M059J (cell line): ENCODE results near the gene KRT73.

DNA sequence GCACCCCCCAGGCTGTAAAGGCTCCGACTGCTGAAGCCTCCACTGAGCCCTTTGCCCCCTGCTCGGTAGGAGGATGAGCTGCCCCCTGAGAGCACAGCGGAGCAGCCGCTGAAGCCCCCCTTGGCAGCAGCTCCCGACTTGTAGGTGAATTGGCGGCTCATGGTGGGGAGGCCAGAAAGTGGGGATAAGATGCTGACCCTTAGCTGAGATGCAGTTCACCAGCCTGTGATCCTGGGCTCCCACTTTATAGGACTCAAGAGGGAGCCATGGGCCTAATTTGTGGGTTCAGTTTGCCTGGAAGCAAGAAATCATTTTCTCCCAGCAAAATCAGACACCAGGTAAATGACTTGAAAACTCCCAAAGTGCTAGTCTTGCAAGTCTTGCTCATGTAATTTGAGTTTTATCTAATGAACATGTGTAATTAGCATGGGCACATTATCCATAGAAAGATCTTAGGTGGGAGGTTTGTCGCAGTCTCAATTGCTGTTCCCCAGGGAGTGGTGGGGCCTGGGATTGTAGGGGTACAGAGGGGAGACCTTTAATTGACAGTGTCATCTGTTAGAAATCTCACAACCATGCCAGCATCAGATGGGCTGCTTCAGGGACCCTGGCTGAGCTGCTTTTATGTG, at the start of gene KRT73:
Gene KRT73 (minus strand): TSS at position 196 of the 629 bp plus-strand sequence.
- RAMPAGE, long total RNA, result no peak

DNA sequence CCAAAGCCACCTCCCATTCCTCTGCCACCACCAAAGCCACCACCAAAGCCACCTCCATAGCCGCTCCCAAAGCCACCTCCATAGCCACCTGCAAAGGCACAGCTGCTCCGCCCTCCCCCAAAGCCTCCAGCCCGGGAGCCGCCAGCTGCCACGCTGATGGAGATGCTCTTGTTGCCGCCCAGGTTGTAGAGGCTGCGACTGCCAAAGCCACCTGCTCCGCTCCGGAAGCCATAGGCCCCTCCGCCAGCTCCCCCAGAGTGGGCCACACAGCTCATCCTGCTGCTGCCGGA, 288 bp downstream of the KRT3 start:
- RAMPAGE, long total RNA, result no peak

DNA sequence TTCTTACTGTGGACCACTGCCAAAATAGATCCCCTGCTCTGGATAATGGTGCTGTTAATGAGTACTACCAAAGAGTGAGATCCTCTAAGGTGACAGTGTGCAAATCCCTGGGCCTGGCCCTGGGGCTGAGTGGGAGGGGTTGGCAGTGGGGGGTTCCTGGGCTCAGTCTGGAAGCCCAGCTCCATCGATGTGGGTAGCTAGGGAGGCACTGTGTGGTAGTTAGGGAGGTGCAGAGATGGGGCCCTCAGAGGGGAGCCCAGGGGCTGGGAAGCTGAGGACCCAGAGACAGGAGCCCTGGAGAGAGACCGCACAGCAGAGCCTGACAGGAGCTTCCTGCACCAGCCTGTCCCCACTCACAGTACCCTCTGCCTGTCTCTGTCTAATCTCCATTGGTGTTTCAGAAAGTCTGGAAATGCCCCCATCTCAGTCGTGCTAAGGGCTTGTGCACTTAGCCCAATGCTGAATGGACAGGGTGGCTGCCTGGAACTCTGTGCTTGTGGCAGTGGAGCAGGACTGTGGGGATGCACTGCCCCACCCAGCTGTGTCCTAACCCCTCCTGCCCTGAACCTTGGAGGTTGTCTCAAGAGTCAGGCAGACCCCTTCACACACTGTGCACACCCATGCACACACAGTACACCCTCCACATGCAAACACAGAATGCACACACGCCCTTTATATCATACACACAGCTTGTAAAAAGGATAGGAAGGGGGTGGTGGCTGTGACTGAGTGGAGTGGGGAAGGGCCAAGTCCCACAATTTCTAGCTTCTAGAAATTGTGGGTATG, 8.9 kb downstream of the KRT8 start:
- RAMPAGE, long total RNA, result no peak

GRCh38 chr12:52912885-52913893, 8.3 kb upstream of the KRT8 start:
- RAMPAGE, long total RNA, result no peak

DNA sequence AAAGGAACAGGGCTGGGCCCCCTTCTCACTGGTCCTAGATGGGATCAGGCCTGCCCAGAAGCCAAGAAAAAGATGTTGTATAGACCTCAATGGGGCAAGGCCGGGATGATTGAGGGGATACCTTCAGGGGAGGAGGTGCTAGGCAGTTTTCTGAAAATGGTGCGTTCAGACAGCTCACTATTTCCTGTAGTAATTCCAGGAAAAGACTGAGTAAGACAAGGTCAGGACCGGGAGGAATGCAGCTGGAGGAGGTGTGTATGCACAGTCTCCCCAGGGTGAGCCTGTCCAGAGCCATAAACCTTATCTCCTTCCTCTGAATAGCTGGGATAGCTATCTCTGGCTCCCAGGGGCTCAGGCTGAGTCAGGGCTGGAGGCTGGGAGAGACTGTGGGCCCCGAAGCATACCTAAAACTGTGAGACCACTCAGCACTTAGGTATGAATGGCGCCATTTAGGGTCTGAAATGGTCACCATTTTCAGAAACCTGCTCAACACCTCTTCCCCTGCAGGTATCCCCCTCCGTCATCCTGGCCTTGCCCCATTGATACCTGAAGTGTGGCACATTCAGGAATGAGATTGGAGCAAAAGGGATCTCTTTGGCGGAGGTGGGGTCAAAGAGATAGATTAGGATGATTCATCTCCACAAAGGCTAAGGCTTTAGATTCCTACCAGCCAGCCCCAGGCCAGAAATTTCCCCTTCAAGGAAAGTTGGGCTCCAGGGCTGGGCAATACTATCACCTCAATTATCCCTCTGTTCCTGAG, 20.3 kb upstream of the KRT8 start:
- RAMPAGE, long total RNA, result no peak

DNA sequence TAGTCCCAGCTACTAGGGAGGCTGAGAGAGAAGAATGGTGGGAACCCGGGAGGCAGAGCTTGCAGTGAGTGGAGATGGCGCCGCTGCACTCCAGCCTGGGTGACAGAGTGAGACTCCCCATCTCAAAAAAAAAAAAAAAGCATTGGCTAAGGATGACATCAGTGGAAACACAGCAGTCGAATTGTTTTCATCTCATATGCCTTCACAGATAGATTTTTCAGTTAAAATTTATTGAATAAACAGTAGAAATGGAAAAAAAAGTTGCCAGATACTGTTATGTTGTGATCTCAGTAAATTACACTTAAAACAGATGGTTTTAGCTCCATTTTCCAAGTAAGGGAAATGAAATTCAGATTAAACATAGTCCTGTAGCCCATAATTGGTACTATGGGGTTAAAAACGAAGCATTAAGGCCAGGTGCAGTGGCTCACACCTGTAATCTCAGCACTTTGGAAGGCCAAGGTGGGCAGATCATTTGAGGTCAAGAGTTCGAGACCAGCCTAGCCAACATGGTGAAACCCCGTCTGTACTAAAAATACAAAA, 21.4 kb upstream of the TNS2 start:
- RAMPAGE, long total RNA, result no peak

DNA sequence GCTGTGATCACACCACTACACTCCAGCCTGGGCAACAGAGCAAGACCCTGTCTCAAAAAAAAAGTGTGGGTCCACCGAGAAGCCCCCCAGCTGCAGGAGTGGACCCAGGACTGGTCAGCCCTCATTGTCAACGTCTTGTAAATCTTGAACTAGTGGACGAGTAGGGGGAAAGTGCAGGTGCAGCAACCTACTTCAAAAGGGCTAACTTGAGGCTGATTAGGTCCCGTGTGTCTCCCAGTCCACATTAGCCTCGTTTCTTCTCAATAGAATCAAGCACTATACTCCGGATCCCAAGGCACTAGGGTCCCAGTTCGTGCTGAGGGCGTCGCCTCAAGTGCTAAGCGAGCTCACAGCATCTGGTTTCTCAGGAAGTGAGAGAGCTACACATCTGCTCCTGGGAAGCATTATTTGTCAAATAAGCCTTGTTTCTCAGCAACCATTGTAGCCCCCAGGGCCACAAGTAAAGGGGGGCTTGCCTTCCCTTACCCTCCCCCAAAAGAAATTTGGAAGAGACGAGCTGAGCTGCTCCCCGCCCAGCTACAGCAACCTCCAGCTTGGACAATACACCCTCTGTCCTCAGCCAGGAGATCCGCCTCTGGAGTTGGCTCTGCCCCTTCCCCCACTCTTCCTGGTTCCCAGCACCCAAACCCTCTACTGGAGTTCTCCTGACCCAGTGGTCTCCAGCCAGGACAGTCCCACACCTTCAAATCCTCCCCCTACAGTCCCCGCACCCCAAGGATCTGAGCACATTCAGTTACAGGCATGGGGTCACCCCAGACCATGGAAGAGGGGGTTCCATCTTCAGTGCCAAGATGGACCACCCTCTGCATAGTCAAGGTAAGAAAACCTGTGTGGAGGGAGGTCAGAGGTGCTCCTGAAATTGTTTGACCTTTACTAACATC, 5.8 kb upstream of the TNS2 start:
- RAMPAGE, long total RNA, result no peak

DNA sequence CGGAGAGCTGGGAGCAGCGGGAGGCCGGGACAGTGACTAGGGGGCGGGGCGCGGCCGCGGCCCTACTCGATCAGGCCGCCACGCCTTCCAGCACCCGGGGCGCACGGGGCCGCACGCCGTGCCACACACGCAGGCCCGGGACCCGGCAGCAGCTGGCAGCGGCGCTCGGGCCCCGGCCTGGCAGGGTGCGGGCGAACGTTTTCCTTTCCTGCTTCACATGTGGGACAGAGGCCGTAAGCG, 2.4 kb upstream of the TNS2 start:
- RAMPAGE, long total RNA, result no peak

DNA sequence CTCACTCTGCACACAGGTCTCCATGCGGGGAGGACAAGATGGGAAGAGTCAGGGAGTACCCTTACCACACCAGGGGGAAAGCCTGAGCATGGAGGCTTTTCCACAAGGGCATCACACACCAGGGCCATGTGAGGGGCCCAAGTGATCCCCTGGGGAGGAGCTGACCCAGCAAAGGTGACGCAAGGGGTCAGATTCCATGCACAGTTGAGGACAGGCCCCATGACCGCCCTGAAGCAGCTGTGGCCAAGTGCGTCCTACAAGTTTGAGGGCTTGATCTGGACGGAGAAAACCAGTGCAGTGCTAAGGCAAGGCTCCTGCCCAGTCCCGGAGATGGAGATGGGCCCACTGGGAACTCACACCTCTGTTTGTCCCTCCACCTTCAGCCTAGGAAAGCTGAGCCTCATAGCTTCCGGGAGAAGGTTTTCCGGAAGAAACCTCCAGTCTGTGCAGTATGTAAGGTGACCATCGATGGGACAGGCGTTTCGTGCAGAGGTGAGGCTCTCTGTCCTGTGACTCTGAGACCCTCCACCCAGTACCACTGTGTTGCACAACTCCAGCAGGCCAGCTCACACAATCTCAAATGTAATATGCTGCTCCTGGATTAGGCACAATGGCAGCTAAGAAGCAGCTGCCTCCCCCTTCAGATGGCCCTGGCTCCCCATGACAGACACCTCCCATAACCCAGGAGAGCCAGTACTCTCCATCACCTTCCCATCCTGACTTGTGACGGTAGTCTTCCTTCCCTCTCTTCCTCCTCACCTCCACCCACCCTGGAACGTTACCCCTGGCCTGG, 1.8 kb downstream of the TNS2 start:
- RAMPAGE, long total RNA, result no peak

DNA sequence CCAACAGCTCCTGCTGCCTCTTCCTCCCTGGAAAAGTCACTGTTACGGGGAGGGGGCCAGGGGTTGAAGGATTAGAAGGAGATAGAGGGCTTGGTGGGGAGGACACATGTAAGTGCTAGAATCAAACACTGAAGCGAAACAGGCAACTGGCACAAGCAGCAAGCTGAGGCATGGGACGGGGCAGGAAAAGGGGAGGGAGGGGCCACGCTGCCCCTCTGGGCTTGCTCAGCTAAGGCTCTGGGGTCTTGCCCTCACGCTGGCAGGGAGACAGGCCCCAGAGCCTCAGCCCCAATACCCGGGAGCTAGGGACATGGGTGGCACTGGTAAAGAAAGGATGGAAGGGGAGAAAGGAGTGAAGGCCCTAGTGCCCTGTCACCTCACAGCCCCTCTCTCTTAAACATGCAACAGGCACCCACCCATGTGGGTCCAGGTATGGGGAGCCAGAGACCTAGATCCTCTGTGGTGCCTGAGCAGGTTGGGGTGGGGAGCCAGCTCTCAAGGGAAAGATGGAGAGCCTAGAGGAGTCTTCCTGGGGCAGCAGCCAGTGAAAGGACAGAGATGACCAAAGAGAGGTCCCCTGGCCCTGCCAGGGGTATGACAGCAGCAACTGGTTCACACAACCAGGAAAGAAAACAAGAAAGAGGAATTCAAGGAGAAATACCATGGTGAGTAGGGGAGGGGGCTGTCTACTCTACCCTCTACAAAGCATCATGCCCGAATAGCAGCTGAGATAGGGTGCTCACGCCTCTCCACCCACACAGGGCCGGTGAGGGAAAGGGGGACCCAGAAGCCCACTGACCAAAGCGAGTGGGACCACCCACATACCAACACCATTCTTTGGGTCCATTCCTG, 14.2 kb downstream of the SPRYD3 start:
- RAMPAGE, long total RNA, result no peak

DNA sequence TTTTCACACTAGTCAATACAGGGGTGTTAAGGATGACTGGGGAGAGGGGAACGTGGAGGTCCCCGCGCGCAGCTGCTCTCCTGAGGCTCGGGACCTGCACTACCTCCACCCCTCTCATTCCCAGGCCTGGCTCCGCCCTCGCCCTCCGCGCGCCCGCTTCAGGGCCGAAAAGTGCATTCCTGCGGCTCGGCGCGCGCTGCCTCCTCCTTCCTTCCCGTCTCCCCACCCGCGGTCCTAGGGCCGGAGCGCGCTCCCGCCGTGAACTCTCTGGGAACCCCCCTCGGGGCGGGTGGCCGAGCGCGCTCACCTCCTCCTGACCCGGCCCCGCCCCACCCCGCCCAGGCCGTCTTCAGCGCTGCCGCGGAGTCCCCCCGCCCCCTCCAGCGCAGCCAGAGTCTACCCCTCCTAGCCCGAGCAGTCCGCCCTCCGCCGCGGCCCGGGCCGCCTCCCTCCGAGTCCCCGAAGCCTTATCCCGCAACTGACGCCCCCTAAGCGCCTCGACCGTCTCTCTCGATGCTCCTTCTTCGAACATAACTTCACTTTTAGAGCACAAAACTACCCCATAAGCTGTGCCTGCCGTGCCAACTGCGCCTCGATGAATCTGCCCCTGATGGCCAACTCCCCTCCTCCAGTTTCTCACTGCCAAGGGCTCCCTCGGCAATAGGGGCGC, 11.1 kb downstream of the RARG start:
- RAMPAGE, long total RNA, result no peak

GRCh38 chr12:53232841-53233268, 846 bp upstream of the RARG start:
- RAMPAGE, long total RNA, result no peak

- RAMPAGE, long total RNA, result no peak
Observed at GRCh38 chr12:53279444-53279887, 11.4 kb downstream of the ESPL1 start.

DNA sequence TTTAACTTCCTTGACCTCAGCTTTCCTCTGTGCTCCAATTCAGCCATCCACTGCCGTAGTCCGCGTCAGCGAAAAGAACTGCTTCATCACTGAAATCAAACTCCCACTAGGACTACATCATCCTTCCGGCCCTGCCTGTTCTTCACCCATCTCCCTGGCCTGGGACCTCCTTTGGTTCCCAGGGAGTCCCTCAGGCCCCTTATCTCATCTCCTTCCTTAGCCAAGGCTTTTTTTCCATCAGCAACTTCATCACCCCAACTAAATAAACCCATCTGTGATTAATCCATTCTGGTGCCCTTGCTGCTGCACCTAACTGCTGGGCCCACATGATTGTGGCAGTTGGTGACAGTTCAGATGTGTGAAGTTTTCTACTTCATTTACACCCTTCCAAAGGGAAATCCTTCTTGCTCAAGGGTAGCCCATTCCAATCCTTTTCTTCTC, 810 bp downstream of the MYG1 start:
- RAMPAGE, long total RNA, result no peak

DNA sequence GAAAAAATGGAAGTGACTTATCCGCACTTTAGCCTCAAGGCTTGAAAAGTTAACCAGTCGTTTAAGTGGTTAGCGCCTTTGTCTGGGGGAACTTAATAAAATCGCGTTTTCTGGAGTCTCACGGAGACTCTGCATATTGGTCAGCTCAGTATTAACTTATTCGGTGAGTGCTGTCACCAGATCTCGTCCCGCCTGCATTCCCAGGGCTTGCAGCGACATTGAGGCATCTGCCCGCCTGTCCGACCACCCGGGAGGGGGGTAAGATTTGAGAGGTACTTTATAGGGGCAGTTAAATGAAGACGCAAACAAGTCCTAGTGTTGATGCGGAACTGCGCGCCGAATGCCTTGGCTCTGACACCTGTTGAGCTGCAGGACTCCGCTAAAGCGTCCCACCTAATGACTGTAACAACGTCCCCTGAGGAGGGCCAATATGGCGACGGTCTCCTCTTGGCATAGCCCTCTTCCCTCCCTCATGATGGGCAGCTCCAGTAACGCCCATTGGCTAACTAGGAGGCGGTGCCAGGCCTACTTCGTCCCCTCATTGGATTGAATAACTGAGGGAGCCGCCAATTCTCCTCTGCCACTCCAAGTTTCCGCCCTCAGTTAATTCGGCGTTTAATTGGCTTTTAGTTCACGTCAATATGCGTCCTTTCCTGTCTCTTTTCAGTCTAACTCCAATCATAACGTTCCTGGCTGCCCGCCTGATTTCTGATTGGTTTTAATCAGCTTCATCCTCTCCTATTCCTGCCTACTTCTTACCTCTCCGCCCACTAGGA, 764 bp upstream of the SP1 start:
- RAMPAGE, long total RNA, result no peak

DNA sequence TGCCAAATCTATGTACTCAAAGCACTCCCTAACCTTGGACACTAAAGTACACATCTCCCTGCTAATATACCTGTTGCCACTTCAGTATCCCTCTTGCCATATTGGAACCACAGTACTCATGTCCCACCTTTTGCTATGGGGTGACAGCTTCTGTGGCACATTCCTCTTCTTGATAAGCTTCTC, 16.1 kb downstream of the MAP3K12 start:
- RAMPAGE, long total RNA, result no peak

- RAMPAGE, long total RNA, result no peak
Observed at GRCh38 chr12:53561325-53562233, 54.3 kb upstream of the NPFF start.

GRCh38 chr12:53658677-53659414, 17.0 kb downstream of the ATP5MC2 start:
- RAMPAGE, long total RNA, result no peak

DNA sequence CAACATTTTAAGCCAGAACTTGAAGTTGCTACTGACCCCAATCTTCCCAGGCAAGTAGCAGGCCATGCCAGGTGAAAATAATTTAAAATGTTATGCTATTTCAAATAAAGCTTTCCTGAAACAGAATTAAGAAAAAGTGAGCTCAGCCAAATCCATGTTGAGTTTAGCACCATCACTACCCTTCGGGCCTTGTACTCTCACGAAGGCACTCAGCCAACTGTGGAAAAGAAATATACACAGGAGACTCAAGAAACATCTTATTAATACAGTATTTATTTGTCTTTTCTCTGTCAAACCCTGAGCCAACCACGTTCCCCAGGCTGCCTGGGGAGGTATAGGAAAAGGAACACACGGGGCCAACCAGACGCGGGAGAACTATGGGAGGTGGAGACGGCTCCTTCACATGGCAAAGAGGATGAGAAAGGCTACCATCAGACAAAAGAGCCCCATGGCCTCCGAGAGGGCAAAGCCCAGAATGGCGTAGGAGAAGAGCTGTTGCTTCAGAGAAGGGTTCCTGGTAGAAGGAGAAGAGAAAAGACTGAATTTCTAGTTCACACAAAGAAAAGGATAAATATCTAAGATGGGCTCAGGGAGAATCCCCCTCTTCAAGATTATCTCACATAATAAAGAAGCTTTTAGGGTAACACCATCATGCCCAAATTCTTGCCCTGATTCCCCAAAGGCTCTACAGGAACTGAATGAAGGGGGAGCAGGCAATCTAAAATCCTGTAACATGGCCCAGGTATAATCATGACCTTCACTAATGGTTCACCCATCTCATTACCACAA, 10.8 kb downstream of the ATP5MC2 start:
- RAMPAGE, long total RNA, result no peak

GRCh38 chr12:53738478-53739515, 11.5 kb upstream of the CALCOCO1 start:
- RAMPAGE, long total RNA, result no peak